ENCODE measurements around a stretch of chr3.

DNA sequence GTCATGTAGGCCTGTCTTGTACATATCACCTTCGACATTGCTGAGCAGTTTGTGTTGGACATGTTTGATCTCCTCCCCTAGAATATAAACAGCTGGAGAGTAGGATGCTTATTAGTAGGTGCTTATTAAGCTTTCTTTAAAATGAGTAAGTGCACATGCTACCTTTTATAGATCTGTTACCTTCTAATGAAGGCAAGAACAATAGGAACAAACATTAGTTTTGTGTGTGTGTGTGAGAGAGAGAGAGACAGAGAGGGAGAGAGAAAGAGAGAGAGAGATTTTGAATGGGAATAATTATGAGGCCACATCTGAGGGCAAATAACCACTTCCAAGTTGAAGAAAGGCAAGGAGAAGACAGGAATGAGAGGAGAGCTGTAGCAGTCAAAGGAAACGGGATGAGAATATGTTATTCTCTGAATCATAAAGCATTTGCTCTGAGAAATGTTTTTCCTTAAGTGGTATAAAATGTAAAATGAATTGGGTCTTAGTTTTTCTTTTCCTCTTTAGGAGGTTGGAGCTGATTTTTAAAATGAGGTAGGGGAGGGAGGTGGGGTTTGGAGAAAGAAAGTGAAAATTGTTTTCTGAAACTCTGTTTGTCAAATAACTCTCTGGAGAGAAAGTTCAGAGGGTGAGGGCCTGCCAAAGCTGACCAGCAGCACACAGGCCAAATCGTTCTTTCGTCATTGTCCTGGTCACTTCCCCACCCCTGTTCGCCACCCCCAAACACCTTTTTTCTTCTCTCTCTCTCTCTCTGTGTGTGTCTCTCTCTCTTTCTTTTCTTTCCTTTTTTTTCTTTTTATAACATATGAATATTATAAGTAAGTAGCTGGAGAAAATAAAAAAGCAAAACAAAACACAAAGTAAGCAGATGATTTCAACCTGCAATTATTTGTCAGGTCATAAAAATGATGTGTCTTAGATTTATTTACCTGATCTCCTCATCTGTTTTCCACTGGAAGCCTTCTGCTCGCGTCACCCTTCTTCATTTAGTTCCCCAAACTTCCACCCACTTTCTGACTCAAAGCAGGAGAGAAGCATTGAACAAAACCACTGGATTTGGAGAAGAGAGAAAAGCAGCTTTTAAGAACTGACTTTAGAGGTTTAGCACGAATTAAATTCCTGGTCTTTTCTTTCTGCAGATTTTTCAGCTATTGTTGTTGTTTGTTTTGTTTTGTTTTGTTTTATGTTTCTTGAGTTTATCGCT, 110.5 kb downstream of the LPP start:
- RRBS: no CpG with 5 or more reads among the region's 9 CpGs
CAGE:
- cytosol, long polyA plus RNA: no peak
- long polyA plus RNA: no peak
- nucleus, long polyA plus RNA: no peak

GRCh38 chr3:188305171-188305880, 151.4 kb downstream of the LPP start:
- RRBS: no CpG with 5 or more reads among the region's 7 CpGs
CAGE:
- cytosol, long polyA plus RNA: no peak
- long polyA plus RNA: no peak
- nucleus, long polyA plus RNA: no peak

- RRBS: no CpG with 5 or more reads among the region's 2 CpGs
CAGE:
- cytosol, long polyA plus RNA: no peak
- long polyA plus RNA: no peak
- nucleus, long polyA plus RNA: no peak
Measured at GRCh38 chr3:188401511-188402020, 247.6 kb downstream of the LPP start.

DNA sequence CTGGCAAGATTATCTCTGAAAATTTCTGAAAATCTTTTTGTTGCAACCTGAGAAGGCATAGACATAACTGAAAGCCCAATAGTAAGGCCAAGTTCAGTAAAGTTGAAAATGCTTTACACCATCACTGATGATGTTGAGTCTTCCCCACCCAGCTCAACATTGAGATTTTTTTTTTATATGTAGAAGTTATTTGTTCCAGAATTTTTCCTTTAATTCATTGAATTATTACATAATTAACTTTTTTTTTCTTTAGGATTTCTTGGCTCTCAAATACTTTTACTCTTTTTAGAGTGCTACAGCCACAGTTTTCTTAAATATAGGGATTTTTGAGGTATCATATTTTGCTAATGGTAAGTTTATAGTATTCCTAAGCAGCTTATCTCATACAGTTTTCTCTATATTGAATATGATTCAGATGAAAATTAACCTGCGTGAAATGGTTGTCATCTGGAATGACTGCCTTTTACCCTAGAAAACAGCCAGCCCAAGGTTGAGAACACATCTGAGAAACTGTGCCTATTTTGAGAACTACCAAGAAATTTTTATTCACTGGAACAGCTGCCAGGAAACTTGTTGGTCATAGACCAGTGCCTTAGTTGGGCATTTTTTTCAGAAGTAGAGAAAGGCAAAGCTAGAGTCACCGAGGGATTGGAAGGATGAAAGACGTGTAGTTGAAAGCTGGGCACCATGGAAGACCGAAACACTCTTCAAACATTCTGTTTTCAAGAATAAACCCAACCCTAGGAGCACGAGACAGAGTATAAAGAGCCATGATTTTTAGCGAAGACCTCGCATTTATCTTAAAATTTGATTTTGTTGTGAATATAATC, 276.9 kb downstream of the LPP start:
- RRBS: no CpG with 5 or more reads among the region's 7 CpGs
CAGE:
- cytosol, long polyA plus RNA: no peak
- long polyA plus RNA: no peak
- nucleus, long polyA plus RNA: no peak

- RRBS: no CpG with 5 or more reads among the region's 10 CpGs
CAGE:
- cytosol, long polyA plus RNA: no peak
- long polyA plus RNA: no peak
- nucleus, long polyA plus RNA: no peak
Measured at GRCh38 chr3:188469185-188469787, 315.3 kb downstream of the LPP start.

DNA sequence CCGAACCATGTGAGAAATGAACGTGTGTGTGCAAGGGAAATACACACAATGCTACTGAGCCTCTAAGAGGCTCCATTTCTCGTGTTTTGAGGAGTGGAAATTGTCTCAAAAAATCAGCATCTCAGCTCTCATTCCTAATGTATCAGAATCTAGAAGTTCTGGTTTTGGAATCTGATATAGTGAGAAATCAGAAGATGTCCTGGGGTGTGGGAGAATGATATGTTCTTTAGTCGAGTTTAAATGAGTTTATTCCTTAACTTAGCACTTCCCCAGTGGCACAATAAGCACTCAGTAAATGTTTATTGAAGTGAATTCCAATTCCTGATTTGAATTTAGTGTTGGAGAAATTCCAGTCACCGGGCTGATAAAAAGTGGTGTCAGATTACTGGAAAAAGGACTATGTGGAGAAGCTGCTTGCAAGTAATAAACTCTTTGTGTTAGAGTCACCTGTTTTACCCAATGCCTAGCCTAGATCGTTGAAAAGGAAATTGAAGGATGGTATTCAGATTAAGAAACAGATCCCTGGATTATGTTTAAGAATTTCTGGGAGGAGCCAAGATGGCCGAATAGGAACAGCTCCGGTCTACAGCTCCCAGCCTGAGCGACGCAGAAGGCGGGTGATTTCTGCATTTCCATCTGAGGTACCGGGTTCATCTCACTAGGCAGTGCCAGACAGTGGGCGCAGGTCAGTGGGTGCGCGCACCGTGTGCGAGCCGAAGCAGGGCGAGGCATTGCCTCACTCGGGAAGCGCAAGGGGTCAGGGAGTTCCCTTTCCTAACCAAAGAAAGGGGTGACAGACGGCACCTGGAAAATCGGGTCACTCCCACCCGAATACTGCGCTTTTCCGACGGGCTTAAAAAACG, 481.8 kb downstream of the LPP start:
- RRBS: no CpG with 5 or more reads among the region's 28 CpGs
CAGE:
- cytosol, long polyA plus RNA: no peak
- long polyA plus RNA: no peak
- nucleus, long polyA plus RNA: no peak

- RRBS: no CpG with 5 or more reads among the region's 1 CpG
CAGE:
- cytosol, long polyA plus RNA: no peak
- long polyA plus RNA: no peak
- nucleus, long polyA plus RNA: no peak
Measured at GRCh38 chr3:188853836-188854321, 317.9 kb upstream of the TPRG1 start.

- RRBS: no CpG with 5 or more reads among the region's 6 CpGs
CAGE:
- cytosol, long polyA plus RNA: no peak
- long polyA plus RNA: no peak
- nucleus, long polyA plus RNA: no peak
Measured at GRCh38 chr3:188901123-188901622, 270.6 kb upstream of the TPRG1 start.

DNA sequence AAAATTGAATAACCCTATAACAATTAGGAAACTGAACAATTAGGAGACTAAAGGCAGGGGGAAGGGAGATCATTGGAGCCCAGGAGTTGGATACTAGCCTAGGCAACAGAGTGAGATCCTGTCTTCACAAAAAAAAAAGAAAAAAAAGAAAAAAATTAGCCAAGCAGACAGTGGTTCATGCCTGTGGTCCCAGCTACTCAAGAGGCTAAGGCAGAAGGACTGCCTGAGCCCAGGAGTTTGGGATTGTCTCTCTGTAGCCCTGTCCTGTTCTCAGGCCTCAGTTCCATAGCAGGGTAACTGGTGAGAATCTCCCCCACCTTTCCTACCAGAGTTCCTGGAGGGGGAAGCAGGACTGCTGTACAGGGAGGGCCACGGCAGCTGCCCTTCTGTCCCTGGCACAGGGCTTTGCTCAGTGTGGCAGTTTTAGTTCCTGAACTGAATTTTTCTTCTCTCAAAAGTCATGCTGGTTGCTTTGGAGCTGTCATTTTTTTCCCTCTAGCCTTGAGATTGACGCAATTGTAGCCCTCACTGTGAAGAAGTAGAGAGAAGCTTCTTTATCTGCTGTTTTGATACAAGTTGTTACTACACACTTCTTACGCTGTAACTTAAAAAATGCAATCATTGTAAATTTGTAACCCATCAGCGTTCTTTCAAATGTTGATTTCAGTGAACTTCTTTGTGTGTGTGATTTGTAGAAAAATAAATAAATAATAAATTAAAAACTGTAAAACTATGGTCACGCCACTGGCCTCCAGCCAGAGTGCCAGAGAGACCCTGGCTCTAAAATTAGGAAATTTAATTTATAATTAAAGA, 55.5 kb downstream of the TPRG1 start:
- RRBS: no CpG with 5 or more reads among the region's 5 CpGs
CAGE:
- cytosol, long polyA plus RNA: no peak
- long polyA plus RNA: no peak
- nucleus, long polyA plus RNA: no peak

GRCh38 chr3:190003458-190004067, 117.1 kb downstream of the P3H2 start:
- RRBS: no CpG with 5 or more reads among the region's 6 CpGs
CAGE:
- cytosol, long polyA plus RNA: no peak
- long polyA plus RNA: no peak
- nucleus, long polyA plus RNA: no peak

GRCh38 chr3:190109089-190109804, 11.4 kb downstream of the P3H2 start:
- RRBS: no CpG with 5 or more reads among the region's 4 CpGs
CAGE:
- cytosol, long polyA plus RNA: no peak
- long polyA plus RNA: no peak
- nucleus, long polyA plus RNA: no peak

DNA sequence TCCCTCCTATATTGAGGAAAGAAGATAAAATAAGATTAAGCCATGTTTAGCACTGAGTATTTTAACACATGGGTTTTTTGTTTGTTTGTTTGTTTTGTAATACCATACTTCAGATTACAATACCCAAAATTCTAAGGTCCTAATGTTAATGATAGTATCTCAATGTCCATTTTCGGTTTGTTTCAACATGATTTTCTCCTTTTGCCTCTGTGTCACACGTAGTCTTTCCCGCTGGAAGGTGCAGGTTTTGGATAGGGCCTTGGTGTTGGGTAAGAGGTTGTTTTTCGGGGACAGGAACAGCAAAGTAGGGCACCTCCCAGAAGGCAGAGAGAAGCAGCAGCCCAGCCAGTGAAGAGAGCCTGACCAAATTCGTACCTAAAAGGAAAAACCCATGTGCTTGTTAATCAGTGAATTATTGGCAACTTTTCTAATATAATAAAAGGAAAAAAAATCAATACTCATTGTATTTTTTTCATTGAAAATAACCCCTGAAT, 14.1 kb downstream of the CLDN1 start:
- RRBS: no CpG with 5 or more reads among the region's 5 CpGs
CAGE:
- cytosol, long polyA plus RNA: no peak
- long polyA plus RNA: no peak
- nucleus, long polyA plus RNA: no peak

DNA sequence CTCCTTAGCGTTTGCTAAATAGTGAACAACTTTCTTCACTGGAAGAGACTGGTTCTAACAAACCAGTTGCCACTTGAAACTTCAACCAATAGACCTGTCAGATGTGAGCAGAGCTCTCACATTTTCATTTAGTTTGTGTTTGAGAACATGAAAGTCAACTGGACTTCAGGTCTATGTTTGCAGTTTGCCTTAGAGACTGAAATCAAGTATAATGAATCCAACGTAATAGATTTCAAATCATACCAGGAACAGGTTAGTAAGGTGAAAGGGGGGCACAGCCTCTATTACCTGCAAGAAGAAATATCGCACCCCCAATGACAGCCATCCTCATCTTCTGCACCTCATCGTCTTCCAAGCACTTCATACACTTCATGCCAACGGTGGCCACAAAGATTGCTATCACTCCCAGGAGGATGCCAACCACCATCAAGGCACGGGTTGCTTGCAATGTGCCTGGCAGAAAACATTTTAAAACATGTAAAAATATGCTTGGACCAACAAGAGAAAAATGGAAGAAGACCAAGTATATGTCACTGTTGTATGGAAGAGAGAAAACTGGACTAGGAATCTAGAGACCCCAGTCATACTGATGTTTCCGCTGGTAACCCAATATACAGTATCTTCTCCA, 9.5 kb downstream of the CLDN1 start:
- RRBS: no CpG with 5 or more reads among the region's 7 CpGs
CAGE:
- cytosol, long polyA plus RNA: no peak
- long polyA plus RNA: no peak
- nucleus, long polyA plus RNA: no peak

DNA sequence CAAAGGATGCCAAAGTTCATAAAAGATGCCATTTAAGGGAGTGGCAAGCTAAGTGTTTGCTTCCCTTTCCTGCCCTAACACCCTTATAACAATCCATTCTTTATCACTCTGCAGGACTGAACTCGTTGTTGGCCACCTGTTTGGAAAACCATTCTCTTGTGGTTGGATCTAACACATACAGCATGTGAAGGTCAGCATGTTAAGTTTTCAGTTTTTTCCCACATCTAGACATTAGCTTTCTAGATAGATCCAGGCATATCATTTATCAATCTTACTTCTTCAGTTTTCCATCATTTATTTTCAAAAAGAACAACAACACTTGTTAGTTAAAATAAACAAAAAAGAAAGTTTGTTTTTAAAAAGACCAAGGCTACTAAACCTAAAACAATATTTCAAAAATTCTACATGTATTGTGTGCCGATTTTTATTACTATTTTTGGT, 13.5 kb upstream of the CLDN16 start:
- RRBS: no CpG with 5 or more reads among the region's 2 CpGs
CAGE:
- cytosol, long polyA plus RNA: no peak
- long polyA plus RNA: no peak
- nucleus, long polyA plus RNA: no peak

- RRBS: no CpG with 5 or more reads among the region's 8 CpGs
CAGE:
- cytosol, long polyA plus RNA: no peak
- long polyA plus RNA: no peak
- nucleus, long polyA plus RNA: no peak
Measured at GRCh38 chr3:190386274-190386960, 1.5 kb upstream of the CLDN16 start.

DNA sequence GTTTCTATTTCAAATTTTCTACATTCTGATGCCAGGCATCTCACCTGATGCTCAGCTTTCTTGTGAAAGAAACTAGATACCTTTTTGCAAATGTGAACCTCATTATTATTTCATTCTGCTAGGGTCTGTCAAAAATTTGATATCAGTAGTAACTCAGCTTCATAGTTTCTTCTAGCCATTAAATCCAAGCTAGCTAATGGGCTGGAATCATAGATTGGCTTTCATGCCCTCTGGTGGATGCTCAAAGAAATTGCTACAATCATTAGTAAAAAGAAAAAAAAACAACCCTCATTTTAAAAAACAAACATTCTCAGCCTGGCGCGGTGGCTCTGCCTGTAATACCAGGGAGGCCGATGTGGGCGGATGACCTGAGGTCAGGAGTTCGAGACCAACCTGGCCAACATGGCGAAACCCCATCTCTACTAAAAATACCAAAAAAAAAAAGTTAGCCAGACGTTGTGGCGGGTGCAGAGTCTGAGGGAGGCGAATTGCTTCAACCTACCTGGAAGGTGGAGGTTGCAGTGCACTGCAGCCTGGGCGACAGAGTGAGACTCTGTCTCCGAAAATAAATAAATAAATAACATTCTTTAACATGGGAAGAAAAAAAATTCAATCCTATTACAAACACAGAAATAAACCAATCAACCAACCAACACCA, 25.2 kb downstream of the TMEM207 start:
- RRBS: no CpG with 5 or more reads among the region's 11 CpGs
CAGE:
- cytosol, long polyA plus RNA: no peak
- long polyA plus RNA: no peak
- nucleus, long polyA plus RNA: no peak

GRCh38 chr3:190547133-190547529, 33.2 kb downstream of the IL1RAP start:
- RRBS: no CpG with 5 or more reads among the region's 3 CpGs
CAGE:
- cytosol, long polyA plus RNA: no peak
- long polyA plus RNA: no peak
- nucleus, long polyA plus RNA: no peak

DNA sequence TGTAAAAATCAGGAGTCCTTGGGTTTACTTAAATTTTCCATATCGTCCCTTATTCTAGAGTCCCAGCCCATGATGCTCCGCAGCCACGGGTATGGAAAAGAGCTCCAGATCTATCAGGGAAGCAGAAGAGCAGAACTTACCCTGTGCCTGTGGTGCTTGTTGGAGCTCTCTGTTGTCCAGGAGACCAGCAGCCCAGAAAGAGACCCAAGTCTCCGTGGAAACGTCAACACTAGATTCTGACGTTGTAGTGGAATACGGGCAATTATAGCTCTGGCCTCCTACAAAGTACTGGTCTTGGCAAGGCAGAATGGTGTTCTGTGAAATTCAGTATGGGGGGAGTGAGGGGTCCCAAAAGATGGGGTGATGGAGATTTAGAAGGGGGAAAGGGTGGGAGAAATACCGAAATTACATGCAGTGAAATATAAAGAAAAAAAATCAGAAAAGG, 1.9 kb downstream of the GMNC start:
- RRBS: no CpG with 5 or more reads among the region's 8 CpGs
CAGE:
- cytosol, long polyA plus RNA: no peak
- long polyA plus RNA: no peak
- nucleus, long polyA plus RNA: no peak

- RRBS: 3% methylated on average over 13 of the region's 46 CpGs
CAGE:
- cytosol, long polyA plus RNA: no peak
- long polyA plus RNA: no peak
- nucleus, long polyA plus RNA: no peak
Measured at GRCh38 chr3:192407959-192408563, 319.3 kb downstream of the FGF12 start.

DNA sequence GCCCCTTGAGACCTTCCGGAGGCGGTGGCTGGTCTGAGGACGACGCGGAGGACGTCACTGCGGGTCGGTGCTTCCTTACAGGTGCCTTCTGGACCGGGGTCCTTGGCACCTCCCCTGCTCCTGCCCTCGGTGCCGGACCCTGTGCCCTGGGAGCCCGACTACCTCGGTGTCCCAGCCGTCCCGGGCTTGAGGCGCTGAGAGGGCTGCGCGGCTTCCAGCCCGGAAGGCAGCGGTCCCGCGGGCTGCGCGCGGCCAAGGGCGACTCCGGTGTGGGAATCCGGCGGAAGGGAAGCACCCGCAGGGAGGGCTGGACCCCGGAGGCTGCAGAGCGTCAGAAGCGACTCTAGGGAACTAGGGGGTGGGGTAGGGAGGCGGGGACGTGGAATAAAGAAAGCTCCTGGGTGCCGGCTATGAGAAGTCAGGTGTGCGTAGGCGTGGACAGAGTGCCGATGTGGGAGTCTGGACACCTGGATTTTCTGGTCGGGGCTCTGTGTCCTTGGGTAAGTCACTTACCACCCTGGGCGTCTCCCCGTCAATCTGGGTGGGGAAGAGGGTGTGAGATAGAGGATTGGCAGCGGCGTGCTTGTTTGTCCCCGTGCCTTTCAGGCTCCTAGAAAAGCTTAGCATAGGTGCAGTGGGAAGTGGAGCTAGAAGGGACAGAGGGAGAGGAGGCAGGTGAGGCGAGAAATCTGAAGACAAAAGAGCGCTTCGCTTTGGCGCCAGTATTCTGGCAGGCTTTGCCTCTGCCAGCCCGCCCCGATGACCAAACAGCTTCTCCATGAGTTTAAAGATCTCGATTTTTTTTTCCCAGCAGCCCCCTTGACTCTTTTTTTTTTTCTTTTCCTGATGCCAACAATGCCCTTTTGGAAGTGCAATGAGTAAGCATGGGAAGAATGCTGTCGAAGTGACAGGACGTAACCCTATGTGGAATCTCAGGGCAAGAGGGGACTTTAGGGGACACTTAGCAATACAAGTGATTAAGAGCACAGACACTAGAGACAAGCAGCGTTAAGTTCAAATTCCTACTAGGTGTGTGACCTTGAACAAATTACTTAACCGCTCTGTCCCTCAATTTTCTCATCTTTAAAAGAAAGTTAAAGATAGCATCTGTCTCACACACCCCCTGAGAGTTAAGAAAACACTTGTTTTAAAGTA, 212.0 kb downstream of the FGF12 start:
- RRBS: 8% methylated on average over 32 of the region's 56 CpGs
CAGE:
- cytosol, long polyA plus RNA: no peak
- long polyA plus RNA: no peak
- nucleus, long polyA plus RNA: no peak

All from IMR-90 (cell line).